ENCODE measurements around a stretch of chr9.

DNA sequence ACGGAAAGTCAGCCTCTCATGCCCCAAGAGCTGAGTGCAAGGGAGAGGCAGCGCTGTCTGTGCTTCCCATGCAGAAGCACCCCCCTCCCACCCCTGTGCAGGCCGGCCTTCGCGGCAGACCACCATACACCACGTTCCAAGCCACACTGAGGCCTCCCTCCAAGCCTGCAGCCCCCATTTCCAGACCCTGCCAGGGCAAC lies 7.6 kb downstream of the WASHC1 start:
- PRO-cap, result no peak

- PRO-cap, result no peak
These were observed 5.1 kb downstream of the DOCK8 start for GRCh38 chr9:219721-220177.

- PRO-cap, result no peak
These were observed 59.6 kb downstream of the DOCK8 start for GRCh38 chr9:274020-274954.

- PRO-cap, result no peak
These were observed 65.0 kb downstream of the DOCK8 start for GRCh38 chr9:279648-280052.

DNA sequence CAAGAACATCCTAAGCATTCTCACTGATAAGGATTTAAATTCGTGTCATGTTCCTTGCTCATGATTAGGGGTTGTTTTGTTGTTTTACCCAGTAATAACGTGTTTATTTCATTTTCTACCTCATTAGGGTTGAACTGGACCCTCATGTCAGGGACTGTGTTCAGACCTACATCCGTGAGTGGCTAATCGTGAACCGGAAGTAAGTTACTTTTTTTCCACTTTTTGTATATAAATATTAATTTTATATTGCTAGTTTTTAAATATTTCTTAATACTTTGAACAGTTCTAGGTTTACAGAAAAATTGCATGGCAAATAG lies 74.7 kb downstream of the DOCK8 start:
- PRO-cap, result no peak

DNA sequence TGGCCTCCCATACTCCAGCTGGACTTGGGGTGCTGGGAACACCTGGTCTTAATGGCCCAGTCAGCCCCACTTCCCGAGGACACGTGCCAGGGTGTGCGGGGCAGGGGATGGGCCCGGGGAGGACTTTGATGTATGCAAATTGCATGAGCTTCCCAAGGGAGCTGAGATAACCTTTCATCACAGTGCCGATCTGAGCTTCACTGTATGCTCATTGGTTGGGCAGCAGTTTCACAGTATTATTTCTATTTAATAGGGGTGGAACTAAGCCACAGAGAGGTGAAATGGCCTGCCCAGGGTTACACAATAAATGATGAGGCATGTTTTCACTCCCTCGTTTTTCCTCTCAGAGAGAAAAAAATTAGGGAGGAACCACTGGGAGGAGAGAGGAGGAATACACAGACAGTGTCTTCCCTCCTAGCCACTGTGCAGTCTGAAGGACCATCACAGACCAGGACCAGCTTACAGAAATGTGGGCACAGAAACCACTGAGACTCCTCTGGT lies 65.0 kb upstream of the KANK1 start:
- PRO-cap, result no peak

DNA sequence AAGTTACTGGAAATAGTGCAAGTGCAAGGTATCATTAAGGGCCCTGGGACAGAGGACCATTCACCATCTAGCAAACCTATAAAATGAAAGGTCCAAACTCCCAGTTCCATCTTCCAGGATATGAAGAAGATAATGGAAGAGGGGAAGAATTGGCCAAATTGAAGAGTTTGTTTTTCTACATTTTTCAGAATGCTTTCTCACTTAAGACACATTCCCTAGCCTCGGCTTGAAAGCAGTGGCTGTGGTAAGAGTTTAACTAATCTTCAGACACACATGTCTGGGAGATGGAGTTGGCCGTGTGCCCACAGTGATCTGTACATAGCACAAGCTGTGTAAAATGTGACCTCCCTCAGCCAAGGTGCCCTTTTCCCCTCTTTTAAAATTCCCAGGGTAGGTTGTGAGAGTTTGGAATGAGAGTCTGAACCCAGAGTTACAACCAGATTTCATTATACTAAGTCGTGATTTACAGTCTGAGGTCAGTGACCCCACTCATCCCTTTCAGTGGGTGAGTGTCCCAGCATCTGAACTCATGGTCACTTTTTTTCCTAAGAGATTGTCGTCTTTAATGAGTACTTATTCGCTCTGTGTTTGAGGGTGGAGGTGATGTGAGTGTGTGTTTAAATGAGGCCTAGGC lies 59.5 kb upstream of the KANK1 start:
- PRO-cap, result unidirectional peak, plus-strand start at position 115 of the sequence

DNA sequence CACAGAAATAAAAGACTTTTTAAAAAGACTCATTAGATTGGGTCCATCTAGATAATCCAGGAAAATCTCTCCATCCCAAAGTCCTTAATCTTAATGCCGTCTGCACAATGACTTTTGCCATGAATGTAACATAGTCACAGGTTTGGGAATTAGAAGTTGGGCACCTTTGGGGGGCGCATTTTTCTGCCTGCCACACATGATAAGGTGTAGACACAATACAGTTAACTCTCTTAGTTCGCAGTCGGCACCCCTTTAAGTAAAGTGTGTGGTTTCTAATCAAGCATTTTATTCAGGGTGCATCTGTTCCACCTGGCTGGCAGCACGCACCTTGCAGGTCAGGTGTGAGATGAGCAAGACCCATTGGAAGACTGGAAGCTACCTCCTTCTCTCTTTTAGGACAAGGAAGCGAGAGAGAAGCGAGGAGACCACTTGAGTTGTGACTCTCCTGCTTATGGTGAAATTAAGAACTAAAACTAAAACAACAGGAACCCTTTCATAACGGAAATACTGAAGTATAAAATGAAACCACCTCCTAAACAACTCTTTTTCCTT lies 32.2 kb downstream of the KANK1 start:
- PRO-cap, result no peak

DNA sequence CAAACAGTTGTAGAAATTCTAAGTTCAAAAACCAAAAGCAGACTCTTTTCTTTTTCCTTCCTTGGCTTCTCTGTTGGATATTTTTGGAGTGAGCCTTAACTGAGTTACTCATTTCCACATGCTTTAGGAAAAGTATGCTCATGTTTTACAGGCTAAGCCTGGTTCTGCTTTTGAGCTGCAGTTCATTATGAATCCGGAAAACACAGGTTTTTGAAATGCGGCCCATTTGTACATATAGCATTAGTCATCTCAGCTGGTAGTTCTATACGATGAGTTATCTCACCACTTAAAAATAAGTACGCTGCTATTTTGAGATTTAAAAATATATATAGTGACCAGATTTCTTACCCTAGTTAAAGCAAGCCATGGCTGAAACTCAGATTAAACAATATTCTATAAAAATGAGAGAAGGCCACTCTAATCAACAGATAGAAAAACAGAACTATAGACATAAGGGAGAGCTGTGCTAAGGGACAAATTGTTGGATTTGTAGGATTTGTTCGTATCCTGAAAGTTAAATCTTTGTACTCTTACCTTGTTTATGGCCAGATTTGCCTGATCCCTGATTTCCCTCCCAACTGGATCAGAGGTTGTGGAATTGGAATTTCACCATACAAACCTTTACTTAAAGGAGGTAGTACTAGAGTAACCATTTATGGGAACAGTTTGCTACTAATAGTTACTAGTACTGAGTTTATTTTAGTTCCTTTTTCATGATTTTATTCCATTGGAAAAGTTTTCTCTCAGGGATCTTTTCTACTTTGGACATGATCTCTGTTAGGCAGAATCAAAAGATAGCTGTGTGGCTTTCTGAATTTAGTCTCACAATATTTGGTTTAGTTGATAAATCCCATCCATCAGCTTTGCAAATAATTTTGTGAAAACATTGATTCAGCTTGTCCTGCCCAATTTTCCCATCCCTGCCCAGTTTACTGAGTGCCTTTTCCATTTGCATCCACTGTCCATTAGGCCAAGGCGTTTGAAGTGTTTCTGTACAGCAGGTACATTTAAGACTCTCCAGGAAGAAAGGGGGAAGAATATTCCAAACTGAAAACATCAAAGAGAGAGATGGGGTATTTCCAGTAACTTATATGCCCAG lies 156.2 kb upstream of the DMRT1 start:
- PRO-cap, result bidirectional peak, plus-strand start at position 393 of the sequence, minus-strand start at position 66 of the sequence

- PRO-cap, result no peak
These were observed 125.5 kb upstream of the DMRT1 start for GRCh38 chr9:716019-716470.

DNA sequence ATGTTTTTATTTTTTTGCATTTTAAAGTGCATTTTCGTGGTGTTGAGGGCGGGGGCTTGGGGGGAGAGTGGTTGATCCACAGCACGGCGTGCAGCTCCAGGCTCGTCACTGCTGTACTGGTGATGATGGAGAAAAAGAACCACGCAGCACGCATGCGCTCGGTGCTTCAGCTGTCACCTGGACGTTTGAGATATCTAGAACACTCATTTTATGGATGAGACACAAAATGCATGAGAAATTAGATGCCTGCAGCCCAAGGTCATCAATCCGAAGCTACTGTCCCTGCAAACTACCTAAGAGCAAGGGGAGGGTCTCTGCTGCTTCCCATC lies 2.2 kb downstream of the DMRT2 start:
- PRO-cap, result no peak

DNA sequence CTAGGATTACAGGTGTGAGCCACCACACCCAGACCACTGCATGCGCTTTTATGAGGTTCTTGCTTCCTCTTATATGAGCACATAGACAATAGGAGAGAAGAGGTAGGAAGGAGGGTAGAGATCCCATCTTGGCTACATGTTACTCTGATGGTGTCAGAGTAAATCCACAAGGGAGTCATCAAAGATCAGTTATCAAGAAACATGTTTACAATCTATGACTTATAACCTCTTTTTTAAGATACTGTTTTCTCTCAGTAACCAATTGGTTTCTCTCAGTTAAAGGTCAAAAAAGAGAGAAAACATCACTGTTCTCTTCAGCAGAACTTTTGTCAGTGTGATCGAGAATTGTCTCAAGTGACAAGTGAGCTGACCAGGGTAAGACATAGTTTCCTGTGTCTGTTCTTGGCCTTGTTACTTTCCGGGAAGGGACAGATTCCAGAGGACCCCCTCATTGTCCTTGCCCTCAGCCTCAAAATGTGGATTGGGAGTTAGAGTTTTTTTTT lies 248.9 kb downstream of the DMRT2 start:
- PRO-cap, result no peak

DNA sequence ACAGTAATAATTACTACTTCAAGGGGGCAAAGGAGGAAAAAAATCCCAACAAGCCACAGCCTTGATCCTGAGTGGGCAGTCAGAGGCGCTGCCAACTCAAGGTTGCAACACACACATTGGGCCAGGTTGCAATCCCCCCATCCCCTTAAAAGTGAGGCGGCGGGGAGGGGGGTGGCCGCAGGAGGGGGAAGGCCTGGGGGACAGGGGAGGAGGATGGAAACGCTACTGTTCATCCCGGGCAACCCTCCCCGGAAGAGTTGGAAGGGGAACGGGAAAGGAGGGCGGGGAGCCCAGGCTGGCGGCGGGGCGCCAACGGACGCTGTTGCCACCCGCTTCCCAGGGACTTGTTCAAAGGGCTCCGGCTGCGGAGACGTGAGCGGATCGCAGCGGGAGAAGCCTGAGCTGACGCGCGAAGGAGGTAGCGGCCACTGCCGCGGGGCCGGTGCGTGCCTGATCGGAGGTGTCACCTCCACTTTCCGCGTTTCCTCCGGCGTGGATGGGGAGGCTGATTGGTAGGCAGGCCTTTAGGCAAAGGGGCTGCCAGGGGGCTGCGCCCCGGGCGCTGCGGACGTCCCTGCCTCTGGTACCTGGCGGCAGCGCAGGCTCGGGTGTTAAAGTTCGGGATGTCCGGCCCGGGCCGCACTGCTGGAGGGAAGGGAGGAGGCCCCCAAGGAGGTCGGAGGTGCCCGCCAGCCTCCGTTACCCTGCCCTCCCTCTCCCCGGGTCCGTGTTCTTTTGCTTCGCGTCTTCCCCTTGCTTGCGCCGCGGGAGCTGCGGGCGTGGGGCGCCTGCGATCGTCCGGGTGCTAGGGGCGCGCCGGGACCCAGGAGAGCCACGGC lies 774 bp downstream of the SMARCA2 start:
- PRO-cap, result no peak

GRCh38 chr9:2018104-2018761 lies 3.1 kb downstream of the SMARCA2 start:
- PRO-cap, result no peak

DNA sequence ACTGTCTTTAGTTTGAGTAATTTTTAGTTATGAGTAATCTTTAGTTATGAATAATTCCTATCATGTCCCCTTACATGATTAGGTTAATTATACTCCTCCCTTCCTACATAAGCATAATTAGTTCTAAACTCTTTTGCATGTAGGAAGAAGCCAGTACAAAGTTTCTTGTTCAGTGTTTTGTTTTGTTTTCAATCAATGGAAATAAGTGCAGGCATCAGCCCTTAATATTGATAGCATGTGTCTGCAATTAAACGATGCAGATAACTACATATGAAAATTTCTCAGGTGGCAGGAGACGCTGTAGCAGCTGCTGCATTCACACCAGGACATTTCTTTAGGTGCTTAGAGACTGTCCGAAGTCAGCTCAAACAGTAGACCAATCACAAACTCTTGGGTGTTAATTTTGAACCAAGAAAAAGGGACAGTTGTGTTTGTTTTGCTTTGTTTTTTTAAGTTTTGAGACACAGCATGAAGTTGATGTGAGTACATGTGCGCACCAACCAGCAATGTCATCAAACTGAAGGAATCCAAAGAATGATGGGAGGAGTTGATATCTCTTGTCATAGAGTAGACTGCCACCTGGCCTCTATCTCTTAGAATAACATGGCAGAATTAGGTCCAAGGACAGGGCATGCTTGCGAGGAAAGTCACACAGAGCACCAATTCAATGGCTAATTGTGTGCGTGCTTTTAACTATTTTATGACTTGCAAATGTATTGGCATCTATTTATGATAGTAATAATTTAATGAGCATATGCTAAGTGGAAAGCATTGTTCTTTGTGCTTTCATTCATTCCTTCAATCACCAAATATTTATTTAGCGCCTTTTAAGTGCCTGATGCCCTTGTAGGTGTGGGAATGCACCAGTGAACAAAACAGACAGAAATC lies 51.6 kb downstream of the SMARCA2 start:
- PRO-cap, result no peak

DNA sequence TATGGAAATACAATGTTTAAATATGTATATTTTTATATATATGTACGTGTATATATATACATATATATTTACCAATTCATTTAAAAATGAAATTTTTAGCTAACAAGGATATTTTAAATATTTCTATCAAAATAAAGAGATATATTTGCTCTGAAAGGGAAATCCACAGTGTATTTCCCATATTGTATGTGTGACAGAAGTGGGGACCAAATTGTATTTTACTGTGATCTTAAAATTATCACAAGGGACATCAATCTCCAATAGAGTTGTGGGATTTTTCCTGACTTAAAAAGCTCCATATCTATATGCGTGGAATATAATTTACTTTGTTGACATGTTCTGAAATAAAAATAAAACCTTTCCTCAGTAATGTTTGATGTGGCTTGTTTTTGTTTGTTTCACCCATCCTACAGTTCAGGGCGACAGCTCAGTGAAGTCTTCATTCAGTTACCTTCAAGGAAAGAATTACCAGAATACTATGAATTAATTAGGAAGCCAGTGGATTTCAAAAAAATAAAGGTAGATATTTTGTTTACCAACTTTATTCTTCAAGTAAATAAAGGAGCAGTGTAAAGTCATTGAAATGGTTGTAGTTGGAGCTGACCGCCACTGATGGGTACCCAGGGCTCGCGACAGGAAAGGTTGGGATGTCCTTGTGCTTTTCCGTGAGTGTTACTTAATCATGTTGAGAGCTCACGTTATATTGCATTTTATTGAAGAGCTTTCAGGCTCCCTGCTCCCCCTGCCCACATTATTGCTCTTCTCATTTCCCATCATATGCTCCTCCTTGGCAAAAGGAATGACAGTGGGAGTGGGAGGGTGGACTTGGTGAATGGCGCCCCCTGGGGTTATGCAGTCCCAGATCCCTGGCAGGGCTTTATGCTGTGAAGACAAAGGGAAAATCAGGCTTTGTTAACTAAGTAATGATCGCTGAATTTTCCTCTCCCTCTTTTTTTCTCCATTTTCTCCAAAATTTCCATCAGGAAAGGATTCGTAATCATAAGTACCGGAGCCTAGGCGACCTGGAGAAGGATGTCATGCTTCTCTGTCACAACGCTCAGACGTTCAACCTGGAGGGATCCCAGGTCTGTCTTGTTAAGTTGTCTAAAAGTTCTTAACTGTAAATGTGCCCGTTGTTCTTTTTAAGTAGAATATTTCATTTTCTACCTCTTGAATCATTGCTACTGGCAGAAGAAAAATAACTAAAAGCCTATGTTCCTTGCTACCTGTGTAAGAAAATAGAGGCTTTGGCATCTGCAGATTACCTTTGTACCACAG lies 166.4 kb downstream of the SMARCA2 start:
- PRO-cap, result no peak

DNA sequence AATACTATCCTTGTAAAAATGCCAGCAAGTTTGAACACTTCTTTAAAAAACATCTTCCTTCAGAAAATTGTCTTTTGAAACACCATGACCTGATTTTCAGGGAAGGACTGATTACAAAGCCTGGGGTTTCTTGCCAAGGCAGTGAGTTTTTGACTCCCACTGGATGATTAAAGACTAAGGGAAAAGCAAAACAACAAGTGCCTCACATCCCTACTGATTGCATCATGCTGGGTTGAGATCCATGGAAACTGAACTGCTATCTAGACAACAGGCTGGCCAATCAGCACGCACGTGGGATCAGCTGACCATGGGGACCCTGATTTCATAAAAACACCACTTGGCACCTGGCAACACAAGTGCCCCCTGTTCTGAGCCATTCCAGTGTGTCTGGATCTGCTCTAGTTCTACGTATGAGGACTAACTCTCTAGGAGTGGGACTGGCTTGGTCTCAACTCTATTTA lies 212.3 kb downstream of the SMARCA2 start:
- PRO-cap, result no peak

GRCh38 chr9:2613571-2614279 lies 7.9 kb upstream of the VLDLR start:
- PRO-cap, result no peak

DNA sequence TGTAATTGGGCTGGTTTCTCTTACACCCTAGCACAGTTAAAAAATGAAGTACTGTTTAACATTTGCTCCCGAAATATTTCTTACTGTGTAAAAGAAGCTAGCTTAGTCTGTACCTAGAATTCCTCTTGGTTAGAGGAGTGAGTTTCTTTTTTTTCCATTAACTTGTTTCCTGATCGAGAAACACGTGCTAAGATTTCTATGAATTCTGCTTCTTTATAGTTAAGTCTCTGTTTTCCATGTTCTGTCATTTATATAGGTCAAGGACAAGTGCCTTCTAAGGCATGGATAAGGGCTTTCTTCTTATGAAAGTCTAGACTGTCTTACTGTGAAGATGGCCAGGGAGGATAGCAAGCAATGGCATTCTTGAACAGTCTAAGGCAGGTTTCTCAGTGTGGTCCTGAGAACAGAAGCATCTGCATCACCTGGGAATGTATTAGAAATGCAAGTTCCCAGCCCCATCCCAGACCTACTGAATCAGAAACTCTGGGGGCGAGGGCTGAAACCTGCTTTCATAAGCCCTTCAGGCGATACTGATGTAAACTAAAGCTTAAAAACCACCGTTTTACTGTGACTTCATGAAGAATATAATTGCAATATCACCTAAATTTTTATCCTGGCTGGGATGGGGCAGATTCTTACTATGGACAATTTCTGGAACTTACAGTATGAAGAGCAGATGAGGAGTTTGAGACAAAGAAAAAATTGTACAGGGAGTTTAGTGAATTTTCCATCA lies 33.2 kb downstream of the VLDLR start:
- PRO-cap, result no peak

- PRO-cap, result no peak
These were observed 33.8 kb downstream of the PUM3 start for GRCh38 chr9:2809929-2810572.

Measured in ReNcell CX (cell line).